A549 (cell line): Measurements from ENCODE around the gene UBE2D4.

- PRO-cap = no peak
CAGE:
- cytosol, long polyA plus RNA = no peak
- long polyA plus RNA = no peak
- nucleus, long polyA plus RNA = no peak
Observed at GRCh38 chr7:42068503-42069408, 168.3 kb downstream of the GLI3 start.

DNA sequence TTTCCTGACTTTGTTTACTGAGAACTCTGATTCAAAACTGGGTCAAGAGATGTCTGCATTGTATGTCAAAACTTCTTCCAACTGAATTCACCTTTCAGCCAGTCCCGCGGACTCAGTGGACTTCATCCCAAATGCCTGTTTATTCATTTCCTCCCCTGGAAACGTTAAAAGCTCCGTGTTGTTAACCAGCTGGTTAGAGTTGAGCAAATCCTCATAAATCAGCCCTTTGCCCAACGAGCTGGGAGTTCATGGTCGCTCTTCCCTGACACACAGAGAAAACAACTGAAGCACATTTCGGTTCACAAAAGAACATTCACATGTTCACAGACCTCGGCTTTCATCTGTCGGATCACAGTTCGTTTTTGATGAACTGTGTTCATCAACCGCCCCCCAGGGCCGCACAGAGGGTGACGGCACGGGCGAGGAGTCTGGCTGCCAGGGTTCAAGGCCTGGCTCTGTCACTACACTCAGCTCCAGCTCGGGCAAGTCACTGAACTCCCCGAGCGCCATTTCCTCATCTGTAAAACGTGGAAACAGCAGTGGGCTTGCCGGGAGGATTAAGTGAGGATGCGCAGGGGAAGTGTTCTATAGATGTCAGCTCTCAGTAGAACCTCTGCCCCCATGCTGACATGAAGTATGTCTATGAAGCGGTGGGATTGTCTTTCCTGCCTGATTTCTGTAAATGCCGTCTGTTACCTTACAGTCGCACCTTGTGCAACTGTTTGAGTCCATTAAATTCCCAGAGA lies 62.5 kb downstream of the GLI3 start:
- PRO-cap = no peak
CAGE:
- cytosol, long polyA plus RNA = no peak
- long polyA plus RNA = no peak
- nucleus, long polyA plus RNA = no peak

DNA sequence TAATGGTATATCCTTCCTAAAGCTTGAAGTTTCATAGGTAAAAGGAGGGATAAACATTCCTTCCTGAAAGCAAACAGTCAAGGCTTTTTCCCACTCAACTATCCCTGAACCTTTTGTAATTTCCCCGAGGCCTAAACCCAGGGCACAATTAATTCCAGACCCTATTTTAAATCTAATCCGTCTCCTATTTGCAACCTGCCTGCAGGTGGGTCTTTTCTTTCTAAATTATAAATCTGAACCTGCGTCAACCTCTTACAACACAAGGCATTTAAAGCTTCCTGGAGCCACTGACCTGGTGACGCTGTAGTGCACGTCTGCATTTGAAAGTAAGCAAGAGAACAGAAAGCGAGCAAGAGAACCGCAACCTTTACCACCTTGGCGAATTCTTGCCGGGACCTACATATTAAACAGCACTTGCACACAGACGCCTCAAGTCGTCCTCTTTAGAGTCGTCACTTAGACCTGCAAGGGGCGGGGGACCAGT lies 9.6 kb downstream of the GLI3 start:
- PRO-cap = no peak
CAGE:
- cytosol, long polyA plus RNA = no peak
- long polyA plus RNA = no peak
- nucleus, long polyA plus RNA = no peak

GRCh38 chr7:43114279-43114825 lies 1.9 kb downstream of the HECW1 start:
- PRO-cap = no peak
CAGE:
- cytosol, long polyA plus RNA = no peak
- long polyA plus RNA = no peak
- nucleus, long polyA plus RNA = no peak

DNA sequence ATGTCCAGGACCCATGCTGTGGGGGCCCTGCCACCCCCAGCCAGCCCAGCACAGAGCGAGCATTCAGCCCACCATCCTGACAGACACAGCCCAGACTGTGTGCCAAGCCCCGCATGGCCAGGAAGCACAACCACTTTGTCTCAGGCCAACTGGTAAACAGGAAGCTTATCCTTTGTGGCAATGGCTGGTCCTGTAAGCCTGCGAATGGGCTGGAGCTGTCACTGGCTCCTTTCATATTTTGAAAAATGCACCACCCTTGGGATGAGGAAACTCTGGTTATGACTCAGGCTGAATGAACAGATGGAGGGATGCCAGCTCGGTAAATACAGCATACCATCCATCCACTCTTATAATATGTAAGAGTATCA lies 64.9 kb downstream of the STK17A start:
- PRO-cap = no peak
CAGE:
- cytosol, long polyA plus RNA = no peak
- long polyA plus RNA = no peak
- nucleus, long polyA plus RNA = no peak

DNA sequence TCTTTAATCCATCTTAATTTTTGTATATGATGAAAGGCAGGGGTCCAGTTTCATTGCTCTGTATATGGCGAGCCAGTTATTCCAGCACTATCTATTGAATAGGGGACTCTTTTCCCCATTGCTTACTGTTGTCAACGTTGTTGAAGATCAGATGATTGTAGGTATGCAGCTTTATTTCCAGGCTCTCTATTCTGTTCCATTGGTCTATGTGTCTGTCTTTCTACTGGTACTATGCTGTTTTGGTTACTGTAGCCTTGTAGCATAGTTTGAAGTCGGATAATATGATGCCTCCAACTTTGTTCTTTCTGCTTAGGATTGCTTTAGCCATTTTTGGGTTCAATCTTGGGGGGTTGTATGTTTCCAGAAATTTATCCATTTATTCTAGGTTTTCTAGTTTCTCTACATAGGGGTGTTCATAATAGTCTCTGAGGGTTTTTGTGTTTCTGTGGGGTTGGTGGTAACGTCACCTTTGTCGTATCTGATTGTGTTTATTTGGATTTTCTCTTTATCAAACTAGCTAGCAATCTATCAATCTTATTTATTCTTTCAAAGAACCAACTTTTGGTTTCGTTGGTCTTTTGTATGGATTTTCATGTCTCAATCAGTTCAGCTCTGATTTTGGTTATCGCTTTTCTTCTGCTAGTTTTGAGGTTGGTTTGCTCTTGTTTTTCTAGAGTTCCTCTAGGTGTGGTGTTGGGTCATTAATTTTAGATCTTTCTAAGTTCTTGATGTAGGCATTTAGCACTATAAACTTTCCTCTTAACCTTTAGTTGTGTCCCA lies 26.9 kb downstream of the COA1 start:
- PRO-cap = no peak
CAGE:
- cytosol, long polyA plus RNA = no peak
- long polyA plus RNA = no peak
- nucleus, long polyA plus RNA = no peak

DNA sequence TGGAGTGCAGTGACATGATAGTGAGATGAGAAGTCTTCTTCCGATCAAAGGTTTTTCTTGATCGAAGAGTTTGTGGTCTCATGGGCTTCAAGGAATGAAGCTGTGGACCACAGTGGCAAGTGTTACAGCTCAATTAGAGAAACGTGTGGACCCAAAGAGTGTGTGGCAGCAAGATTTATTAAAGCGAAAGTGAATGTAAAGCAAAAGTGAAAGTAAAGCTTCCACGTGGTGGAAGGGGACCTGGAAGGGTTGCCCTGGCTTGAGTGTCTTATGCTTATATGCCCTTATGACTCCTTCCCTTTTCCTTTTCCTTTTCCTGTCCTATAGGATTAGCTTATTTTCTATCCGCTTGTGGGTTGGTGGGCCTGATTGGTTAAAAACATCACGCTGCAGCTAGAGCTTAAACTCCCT lies 34.9 kb downstream of the MRPS24 start:
- PRO-cap = no peak
CAGE:
- cytosol, long polyA plus RNA = no peak
- long polyA plus RNA = no peak
- nucleus, long polyA plus RNA = no peak

DNA sequence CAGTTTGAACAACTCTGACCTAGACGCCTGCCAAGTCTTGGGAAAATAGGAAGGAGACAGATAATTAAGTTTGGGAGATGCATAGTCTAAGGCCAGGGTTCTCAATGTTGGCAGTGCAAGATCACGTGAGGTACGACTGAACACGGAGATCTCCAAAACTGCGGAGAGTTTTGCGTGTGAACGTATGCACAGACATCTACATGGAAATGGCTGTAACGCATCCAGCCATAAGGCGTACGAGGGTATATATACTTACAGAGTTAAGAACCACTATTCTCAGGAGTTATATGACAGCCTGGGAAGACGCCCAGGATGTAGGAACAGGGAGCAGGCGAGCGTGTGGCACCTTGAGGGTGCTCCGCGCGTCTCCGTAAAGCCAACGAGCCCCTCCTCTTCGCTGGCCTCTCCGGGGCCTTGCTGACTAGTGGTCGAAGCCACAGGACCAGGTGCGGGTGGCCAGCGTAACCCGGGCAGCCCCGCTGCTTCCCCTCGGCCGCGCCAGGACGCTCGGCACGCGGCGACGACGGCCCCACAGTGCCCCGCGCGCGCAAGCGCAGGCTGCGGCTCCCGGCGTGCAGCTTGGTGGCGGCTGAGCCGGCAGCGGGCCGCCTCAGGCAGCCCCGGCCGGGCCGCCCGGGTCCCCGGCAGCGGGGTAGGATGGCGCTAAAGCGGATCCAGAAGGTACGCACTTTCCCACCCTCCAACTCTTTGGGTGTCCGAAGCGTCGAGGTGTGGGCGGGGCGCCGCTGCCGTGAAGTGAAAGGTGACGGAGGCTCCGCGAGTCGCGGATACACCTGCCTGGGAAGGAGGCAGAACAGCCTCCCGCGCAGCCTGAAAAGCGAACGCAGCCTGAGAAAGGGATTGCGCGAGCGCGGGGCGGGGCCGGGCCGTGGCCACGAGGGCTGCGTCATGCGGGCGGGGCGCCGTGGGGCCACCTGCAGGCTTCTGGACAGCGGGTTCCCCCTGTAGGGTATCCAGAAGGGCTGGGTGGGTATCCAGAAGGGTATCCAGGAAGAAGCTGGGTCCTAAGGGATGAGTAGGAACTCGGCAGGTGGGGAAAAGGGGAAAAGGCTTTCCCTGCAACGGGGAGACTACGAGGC lies at the start of gene UBE2D4:
TSS of gene UBE2D4 (plus strand) at position 561 of the 1,100 bp plus-strand sequence.
- PRO-cap = bidirectional peak, plus-strand start at position 592 of the sequence, minus-strand start at position 536 of the sequence; bidirectional peak, plus-strand start at position 909 of the sequence, minus-strand start at position 824 of the sequence
CAGE:
- cytosol, long polyA plus RNA = no peak
- long polyA plus RNA = no peak
- nucleus, long polyA plus RNA = no peak

- PRO-cap = no peak
CAGE:
- cytosol, long polyA plus RNA = no peak
- long polyA plus RNA = no peak
- nucleus, long polyA plus RNA = no peak
Observed at GRCh38 chr7:44064033-44064807, 1.1 kb downstream of the PGAM2 start.

DNA sequence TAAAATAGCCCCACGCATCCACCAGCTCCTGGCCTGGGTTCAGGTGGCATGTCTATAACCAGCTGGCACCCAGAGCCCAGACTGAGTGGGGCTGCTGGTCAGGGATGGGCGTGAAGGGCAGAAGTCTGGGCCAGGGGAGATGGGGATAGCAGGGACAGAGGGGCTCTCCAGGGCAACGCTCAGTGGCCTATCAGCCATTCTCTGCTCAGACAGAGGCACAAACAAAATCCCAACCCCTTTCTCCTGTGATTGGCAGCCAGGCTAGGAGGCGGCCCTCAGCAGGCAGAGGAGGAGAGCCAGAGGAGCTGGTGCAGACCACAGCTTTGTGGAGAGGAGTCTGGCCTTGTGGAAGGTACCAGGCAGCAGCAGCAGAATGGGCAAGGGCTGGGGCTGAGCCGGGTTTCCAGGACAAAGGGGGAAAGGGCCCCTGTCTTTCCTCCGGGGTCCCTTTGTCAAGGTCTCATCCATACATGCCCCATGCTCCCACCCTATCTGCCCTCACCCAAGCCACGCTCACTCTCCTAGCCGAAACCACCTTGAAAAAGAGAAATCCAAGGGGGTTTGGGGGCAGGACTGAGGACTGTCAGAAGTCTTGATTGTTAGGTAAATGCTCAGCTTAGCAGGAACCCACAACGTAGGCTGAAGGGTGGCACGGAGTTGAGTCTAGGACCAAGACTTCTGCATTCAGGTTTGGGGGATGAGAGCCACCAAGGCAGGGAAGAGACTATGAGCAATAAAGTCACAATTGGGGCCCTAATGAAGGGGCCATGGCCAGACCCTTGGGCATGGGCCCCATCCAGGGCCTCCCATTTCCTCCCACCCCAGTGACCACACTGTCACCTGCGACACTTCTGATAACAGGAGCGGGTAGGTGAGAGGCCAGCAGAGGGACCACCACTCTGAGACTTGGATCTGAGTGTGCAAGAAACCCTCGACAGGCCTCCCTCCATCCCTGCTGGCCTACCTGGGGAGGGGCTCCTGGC lies 650 bp upstream of the PGAM2 start:
- PRO-cap = no peak
CAGE:
- cytosol, long polyA plus RNA = no peak
- long polyA plus RNA = no peak
- nucleus, long polyA plus RNA = no peak

DNA sequence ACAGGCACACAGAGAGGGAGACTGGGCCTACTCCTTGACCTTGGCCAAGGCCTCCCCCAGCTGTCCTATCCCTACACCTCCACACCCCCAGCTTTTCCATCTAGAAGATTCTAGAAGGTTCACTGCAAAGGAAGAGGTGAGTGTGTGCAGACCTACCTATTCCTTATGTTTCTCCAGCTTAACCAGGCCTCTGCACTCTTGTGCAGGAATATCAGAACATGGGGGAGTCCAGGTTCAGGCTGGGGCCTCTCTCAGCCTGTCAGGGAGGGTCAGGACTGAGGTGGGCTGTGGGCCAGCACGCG lies 8.5 kb upstream of the POLD2 start:
- PRO-cap = no peak
CAGE:
- cytosol, long polyA plus RNA = no peak
- long polyA plus RNA = no peak
- nucleus, long polyA plus RNA = no peak

DNA sequence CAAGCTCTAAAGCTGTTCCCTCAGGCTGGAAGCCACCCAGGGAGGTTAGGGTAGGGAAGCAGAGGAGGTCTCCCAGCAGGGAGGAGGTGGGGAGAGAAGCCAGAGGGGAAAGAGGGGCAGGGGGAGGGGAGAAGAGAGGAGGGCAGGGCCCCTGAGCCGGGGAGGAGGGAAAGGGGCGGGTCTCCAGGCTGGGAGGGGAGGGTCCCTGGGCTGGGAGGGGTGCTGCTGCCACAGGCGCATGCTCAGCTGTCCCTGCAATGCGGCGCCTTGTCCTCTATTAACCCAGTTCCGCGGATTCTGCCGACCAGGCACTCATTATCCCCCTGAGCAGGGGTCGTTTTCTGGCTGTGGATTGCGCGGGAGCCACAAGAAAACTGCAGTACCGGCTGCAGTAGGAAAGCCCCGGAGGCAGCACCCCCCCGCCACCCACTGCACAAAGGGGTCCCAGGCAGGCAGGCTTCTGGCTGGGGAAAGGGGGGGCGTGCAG lies 49.3 kb downstream of the CAMK2B start:
- PRO-cap = no peak
CAGE:
- cytosol, long polyA plus RNA = no peak
- long polyA plus RNA = no peak
- nucleus, long polyA plus RNA = no peak

- PRO-cap = no peak
CAGE:
- cytosol, long polyA plus RNA = no peak
- long polyA plus RNA = no peak
- nucleus, long polyA plus RNA = no peak
Observed at GRCh38 chr7:44568851-44570269, 4.3 kb downstream of the DDX56 start.

DNA sequence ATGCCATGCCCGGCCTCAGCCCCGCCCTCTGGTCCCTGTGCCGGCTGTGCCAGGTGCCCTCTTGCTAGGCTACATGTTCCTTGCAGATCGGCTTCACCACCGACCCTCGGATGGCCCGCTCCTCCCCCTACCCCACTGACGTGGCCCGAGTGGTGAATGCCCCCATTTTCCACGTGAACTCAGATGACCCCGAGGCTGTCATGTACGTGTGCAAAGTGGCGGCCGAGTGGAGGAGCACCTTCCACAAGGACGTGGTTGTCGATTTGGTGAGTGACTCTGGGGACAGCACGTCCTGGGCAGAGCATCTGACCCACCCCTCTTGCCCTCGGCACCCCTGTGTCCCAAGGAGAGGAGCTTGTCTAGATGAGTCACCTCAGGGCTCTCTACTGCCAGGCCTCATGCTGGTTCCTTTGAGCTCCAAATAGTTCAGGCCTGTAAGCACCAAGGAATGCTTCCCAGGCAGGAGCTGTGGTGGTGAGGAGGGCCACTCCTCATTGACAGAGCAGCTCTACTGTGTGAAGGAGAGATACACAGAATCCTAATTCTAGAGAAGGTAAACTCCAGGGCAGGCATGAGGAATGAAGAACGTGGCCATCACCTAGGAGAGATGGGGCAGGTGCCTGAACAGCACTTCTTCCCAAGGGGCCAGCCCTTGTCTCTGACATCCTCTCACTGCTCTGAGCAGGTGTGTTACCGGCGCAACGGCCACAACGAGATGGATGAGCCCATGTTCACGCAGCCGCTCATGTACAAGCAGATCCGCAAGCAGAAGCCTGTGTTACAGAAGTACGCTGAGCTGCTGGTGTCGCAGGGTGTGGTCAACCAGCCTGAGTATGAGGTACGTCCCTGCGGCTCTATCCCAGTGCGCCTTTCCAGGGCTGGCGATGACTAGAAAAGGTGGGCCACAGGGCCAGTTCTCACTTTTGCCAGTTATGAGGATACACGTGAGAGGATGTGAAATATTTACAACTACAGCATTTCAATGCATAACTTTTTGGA lies 54.6 kb upstream of the ZMIZ2 start:
- PRO-cap = no peak
CAGE:
- cytosol, long polyA plus RNA = no peak
- long polyA plus RNA = no peak
- nucleus, long polyA plus RNA = no peak

GRCh38 chr7:44735356-44735774 lies 13.3 kb upstream of the ZMIZ2 start:
- PRO-cap = no peak
CAGE:
- cytosol, long polyA plus RNA = no peak
- long polyA plus RNA = no peak
- nucleus, long polyA plus RNA = no peak

GRCh38 chr7:44804061-44804337 lies 7.5 kb downstream of the PPIA start:
- PRO-cap = no peak
CAGE:
- cytosol, long polyA plus RNA = no peak
- long polyA plus RNA = no peak
- nucleus, long polyA plus RNA = no peak

- PRO-cap = no peak
CAGE:
- cytosol, long polyA plus RNA = no peak
- long polyA plus RNA = no peak
- nucleus, long polyA plus RNA = no peak
Observed at GRCh38 chr7:44820831-44821067, 24.3 kb downstream of the PPIA start.

DNA sequence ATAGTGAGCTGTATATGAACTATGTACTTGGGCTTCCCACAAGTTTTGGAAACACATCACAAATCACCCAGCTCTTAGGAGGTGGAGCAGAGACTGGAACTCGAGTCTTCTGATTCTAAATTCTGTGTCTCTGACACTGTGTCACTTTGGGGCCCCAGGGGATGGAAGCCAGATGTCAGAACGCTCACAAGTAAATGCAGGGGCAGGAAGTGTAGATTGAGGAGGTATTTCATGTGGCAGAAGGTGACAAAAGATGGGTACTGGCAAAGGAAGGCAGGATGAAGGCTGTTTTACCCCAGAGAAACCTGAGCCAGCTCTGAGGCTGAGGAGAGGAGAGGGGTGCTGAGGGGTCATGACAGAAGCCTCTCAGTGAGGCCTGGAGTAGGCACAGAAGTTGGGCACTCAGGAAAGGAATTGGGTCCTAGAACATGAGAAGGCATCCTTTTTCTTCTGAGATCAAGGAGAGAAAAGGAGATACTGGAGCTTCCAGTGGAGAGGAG lies 6.1 kb upstream of the PURB start:
- PRO-cap = no peak
CAGE:
- cytosol, long polyA plus RNA = no peak
- long polyA plus RNA = no peak
- nucleus, long polyA plus RNA = no peak

DNA sequence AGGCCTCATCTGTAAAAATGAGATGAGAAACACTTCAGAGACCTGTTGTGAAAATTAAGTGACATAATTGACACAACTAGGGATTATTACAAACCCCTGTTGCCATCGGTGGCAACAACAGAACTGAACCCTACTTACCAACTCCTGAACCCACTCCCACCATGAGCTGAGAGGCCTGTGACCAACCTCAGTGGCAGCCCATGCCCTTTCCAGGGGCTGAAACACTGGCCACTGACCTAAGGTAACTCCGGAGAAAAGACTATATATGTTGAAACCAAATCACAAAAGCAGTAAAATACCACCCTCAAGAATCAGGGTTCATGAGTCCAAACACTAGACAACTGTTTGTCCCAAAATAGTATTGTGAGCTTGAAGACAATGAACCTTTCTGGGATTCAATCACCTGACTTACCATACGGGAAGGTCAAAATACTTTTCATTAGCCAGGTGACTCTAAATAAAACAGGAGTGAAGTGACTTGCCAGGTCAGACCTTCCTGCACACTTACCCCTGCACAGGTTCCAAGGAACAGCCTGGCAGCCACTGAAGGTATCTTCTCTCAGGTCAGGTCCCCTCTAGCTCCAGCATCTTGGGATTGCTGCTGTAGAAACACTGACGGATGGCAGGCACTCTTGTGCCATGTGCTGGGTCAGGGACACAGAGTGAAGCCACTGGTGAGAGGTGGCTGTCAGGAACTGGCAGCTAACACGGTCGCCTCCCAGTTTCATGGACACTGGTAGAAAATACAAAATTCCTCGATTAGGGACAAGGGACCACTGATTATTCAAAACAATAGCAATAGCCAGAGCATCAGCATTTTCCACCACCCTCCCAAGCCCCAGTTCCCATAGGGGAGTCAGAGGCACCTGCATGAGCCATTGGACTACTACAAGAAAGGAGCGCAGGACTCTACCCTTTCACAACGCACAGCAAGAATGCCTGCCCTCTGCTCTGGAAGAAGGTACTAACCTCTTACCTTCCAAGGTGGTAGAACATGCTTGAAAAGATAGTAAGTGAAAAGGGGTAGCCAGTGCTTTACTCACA lies 4.8 kb upstream of the MYO1G start:
- PRO-cap = no peak
CAGE:
- cytosol, long polyA plus RNA = no peak
- long polyA plus RNA = no peak
- nucleus, long polyA plus RNA = no peak

- PRO-cap = bidirectional peak, plus-strand start at chr7:44986738, minus-strand start at chr7:44986608
CAGE:
- cytosol, long polyA plus RNA = start-site peak on the minus strand at chr7:44986583-44986672, 437 and 482 reads in 2 replicates
- long polyA plus RNA = start-site peak on the minus strand at chr7:44986602-44986677, 402 and 267 reads in 2 replicates
- nucleus, long polyA plus RNA = start-site peak on the minus strand at chr7:44986583-44986672, 468 and 191 reads in 2 replicates
Observed at GRCh38 chr7:44985940-44987293, 7.6 kb upstream of the MYO1G start.